ENCODE data around the gene OR2W1.

- RRBS = no CpG with 5 or more reads among the region's 59 CpGs
Measured at GRCh38 chr6:28104449-28105850, 19.5 kb upstream of the ZSCAN16 start.

- RRBS = 3% methylated on average over 8 of the region's 34 CpGs
Measured at GRCh38 chr6:28161109-28162097, 19.7 kb downstream of the ZKSCAN8 start.

- RRBS = no CpG with 5 or more reads among the region's 1 CpG
Measured at GRCh38 chr6:28252788-28253015, 633 bp upstream of the ZKSCAN4 start.

DNA sequence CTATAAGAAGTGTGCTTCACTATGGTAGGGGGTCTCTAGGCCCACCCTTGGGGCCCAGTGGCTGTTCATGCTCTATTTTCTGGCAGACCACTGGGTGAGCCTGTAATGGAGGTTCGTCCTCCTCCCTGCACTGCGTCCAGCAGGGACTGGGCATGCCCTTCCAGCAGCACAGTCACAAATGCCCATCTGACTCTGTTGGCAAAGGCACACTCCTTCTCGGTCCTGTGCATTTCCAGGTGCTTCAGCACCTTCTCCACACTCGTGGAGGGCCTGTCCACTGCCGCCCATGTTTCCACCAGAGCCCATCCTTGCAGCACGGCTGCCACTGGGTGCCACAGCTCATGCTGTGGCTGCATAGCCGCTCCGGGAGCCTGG is 6.8 kb downstream of the ZKSCAN3 start:
- RRBS = no CpG with 5 or more reads among the region's 8 CpGs

- RRBS = no CpG with 5 or more reads among the region's 38 CpGs
Measured at GRCh38 chr6:28446641-28447643, 3.7 kb upstream of the ZSCAN23 start.

DNA sequence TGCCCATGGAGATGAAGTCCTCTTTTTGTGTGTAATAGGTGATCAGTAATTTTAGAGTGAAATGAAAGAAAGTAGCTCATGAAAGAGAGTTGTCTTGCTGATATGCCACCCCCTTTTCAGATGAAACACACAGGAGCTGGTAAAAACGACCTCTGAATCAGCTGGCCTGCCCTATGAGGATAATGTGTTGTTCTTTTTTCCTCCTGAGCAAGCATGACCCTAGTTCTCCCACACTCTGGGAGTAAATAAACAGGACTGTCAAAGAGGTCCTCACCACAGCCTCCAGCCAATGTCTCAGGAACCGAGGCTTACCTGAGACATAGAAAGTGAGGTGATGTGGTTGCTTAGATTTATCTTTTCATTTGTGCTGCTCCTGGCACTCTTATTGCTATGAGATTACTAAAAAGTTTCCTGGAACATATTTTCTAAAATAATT is 29.5 kb downstream of the GPX5 start:
- RRBS = no CpG with 5 or more reads among the region's 2 CpGs

- RRBS = no CpG with 5 or more reads among the region's 11 CpGs
Measured at GRCh38 chr6:28566004-28566843, 20.9 kb downstream of the SCAND3 start.

GRCh38 chr6:28589629-28590624 is 2.8 kb upstream of the SCAND3 start:
- RRBS = 24% methylated on average over 7 of the region's 40 CpGs

DNA sequence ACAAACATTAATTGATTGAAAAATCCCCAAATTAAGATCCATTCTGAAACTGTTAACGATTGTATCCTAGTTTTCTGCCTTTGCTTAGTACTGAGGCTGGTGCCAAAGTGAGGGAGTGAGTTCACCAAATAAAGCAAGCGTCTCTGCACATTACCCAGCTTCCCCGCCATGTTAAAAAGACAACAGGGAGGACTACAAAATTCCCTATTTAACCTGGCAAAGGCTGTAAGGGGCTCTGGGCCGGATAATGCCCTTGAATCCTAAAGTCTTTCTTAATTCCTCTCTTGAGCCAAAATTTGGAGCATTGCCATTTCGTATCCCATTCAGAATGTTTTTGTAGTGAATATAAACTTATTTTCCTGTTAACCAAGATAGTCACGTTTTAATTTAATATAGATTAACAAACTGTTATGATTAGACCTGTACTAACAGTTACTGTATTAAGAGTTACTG is 62.0 kb upstream of the SCAND3 start:
- RRBS = no CpG with 5 or more reads among the region's 6 CpGs

DNA sequence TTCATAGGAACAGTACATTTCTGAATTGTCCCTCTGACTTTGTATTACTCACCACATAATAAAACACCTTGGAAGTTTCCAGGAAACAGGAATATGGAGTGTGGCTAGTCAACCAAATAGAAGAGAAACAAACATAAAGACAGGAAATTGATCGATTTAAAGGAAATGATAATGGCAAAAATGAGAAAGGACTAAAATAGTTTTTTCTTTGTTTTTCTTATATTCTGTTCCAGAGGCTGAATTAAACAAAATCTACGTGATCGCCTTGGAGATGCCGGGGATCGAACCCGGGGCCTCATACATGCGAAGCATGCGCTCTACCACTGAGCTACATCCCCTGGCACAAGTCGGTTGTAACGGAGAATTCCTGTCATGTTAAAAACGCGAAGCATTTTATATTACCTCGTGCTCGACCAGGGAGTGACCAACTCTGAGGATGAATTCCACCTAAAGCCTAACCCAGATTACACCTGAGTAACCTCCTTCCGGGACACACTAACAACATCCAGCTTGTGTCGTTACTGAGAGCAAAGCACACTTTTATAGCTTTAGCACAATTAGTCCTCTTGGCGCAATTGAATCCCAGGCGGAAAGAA is 86.6 kb upstream of the SCAND3 start:
- RRBS = no CpG with 5 or more reads among the region's 18 CpGs

DNA sequence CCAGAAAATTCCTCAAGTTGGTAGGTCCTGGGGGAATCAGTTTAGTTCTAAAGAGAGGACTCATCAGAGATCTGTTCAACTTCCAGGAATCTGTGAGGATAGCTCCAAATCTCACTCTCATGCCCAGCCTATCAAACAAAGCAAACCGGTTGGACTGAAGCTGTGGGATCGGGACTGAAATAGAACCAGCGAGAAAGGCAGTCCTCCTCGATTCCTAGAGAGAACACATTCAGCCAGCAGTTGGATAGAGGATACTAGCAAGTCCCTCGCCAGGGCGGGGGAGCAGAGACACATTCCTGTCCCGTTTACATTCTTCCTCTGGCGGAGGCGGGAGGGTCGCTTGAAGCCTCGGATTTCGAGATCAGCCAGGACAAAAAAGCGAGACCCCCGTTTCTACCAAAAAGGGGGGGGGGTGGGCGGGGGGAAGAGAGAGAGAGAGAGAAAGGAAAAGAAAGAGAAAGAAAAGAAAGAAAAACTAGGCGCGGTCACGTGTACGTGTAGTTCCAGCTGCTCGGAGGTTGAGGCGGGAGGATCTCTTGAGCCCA is 19.6 kb downstream of the ZNF311 start:
- RRBS = no CpG with 5 or more reads among the region's 21 CpGs

GRCh38 chr6:29045051-29045394 is at the start of gene OR2W1:
TSS of gene OR2W1 (minus strand) at chr6:29045175.
- RRBS = no CpG with 5 or more reads among the region's 1 CpG

GRCh38 chr6:29631960-29632712 is 847 bp downstream of the GABBR1 start:
- RRBS = 2% methylated on average over 22 of the region's 49 CpGs

GRCh38 chr6:29943955-29944792 is 1.8 kb downstream of the HLA-A start:
- RRBS = no CpG with 5 or more reads among the region's 12 CpGs

DNA sequence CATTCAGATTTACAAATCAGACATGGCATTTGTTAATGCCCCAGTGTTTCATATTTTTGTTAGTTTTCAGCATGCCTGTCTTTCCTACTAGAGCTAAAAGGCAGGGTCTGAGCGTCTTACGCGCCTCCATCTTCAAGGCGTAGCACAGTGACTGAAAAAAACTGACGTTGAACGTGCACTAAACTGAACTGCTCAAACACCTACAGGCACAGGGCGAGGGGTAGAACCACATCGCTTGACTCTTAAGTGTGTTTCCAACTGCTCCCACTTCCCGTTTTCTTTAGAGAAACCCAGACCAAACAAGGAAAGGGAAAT is 532 bp upstream of the PPP1R11 start:
- RRBS = no CpG with 5 or more reads among the region's 9 CpGs

GRCh38 chr6:30158361-30159068 is 2.5 kb downstream of the TRIM10 start:
- RRBS = 76% methylated on average over 3 of the region's 6 CpGs

GRCh38 chr6:30184786-30185041 is 21.4 kb downstream of the TRIM15 start:
- RRBS = no CpG with 5 or more reads among the region's 3 CpGs

- RRBS = 1% methylated on average over 3 of the region's 50 CpGs
Measured at GRCh38 chr6:30259486-30260031, 46.4 kb upstream of the TRIM26 start.

- RRBS = no CpG with 5 or more reads among the region's 3 CpGs
Measured at GRCh38 chr6:30317345-30318198, 9.2 kb upstream of the TRIM39 start.

Data from AG08470 (cell line).